Mesangial cell (primary cell): ENCODE measurements around the genes ABCA3, PAQR4 and THOC6.

- RAMPAGE, long total RNA, result no peak
Observed at GRCh38 chr16:2178306-2179296, 17.8 kb downstream of the CASKIN1 start.

GRCh38 chr16:2207305-2207822 is 2.1 kb downstream of the MLST8 start:
- RAMPAGE, long total RNA, result no peak

DNA sequence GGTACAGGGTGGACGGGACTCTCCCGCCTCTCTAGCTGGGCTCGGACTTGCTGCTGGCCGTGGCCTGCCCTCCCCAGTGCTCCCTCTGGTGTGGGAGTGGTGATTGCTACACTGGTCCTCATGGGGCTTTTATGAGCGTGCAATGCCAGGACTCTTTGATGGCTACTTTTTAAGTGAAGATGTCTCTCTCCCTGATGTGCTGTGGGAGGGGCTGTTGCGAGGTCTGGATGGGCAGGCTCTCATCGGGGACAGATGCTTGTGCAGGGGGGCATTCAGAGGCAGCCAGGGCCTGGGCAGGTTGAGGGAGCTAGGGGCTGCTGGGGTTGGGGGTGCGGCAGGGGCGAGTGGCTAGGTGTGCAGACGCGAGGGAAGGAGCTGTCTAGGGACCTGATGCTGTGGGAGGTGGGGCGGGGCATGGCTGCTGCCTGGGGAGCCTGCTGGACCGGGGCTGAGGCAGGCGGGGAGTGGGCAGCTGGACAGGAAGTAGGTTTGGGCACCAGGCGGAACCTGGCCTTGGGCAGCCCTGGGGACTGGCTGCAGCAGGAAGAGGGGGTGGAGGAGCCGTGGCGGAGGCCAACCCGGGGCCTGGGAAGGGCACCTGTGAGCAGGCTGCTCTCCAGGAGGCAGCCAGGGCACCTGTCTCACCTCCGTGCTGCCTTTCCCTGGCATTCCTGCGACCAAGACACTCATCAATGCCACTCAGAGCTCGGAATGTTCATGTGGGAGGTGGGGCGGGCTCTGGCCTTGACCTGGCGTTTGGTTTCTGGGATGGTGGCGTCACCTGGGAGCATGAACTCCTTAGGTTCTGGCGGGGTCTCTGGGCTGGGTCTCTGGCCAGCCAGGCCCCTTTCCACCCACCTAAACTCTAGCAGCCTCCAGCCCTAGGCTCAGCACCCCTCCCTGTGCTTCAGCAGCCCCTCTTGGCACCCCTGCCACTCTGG is 5.9 kb upstream of the DNASE1L2 start:
- RAMPAGE, long total RNA, result no peak

- RAMPAGE, long total RNA, result no peak
Observed at GRCh38 chr16:2242431-2243726, 6.6 kb downstream of the DNASE1L2 start.

DNA sequence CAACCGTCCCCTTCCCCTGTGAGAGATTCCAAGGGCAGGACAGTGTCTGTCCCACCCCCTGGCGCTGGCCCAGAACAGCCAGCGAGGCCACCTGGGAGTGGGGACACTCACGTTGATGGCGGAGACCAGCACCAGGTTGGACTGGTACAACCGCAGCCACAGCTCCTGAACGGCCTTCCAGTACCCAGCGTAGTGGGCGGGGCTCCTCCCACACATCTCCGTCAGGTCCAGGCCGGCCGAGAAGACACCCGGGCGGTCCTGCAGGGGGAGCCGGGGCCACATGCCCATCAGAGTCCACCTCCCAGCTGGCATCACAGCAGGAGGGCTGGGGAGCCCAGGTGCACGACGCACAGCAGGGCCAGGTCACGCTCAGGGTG is 7.1 kb downstream of the ECI1 start:
- RAMPAGE, long total RNA, result no peak

- RAMPAGE, long total RNA, result no peak
Observed at GRCh38 chr16:2252869-2253636, 1.7 kb upstream of the ECI1 start.

DNA sequence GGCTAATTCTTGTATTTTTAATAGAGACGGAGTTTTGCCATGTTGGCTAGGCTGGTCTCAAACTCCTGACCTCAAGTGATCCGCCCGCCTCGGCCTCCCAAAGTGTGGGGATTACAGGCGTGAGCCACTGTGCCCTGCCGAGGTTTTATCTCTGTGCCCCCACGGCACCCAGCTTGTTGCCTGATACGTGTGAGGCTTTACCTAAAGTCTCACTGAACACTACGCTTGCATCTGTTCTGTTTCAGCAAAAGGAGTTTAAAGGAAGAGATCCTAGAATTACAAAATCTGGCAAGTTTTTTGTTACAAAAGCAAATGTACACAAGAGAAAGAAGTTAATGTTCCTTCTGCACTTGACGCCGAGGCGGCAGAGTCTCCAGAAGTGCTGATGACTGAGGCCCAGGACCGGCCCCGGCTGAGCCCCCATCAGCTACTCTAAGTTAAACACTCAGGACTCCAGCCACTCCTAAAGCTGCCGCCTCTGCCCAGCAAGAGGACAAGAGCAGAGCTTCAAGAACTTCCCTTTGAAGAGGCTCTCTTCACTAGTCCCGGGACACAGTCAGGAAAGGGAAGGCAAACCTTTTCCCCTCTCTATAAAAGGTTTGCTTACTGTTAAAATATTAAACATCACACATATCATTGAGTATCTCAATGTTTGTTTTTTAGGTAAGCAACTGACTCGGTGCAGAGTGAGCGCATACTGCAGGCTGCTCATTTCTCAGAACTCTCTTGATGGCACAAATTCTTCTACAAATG is 9.0 kb downstream of the ABCA3 start:
- RAMPAGE, long total RNA, result no peak

DNA sequence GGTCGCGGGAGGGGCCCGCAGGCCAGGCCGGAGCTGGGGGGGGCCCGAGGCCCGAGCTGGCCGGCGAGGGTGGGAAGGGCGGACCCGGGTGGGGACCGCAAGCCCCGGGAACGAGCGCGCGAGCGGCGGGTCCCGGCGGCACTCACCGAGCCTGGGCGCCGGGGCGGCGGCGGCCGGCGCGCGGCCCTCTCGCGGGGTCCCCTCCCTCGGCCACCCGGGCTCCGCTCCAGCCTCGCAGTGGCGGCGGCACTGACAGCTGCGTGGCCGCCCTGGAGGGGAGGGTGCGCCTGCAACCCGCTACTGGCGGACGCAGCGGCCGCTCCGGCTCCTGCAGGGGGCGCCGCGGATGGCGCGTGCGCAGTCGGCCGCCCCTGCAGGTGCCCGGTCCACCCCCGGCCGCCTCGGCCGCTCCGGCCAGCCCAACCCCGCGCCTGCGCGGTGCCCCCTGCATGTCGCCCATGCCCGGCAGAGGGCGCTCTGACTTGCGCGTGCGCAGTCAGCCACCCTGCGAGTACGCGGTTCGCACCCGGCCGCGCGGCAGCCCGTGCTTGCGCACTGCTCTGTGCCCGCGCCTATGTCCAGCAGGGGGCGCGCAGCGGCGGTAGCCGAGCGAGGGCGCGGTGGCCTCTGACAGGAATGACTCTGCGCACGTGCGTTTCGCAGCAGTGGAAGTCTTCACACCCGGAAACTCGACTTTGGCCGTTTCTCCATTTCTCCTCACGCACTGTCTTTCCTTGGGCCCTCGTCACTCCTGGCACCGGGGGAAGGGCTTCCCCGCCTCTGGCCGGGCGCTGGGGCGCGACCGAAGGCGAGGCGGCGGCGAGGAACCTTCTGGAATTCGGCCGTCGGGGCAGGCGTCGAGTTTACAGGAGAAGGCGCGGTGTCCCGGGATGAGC is at the start of gene ABCA3:
ABCA3 (minus strand) TSS at position 302 of the 896 bp plus-strand sequence.
- RAMPAGE, long total RNA, result no peak

DNA sequence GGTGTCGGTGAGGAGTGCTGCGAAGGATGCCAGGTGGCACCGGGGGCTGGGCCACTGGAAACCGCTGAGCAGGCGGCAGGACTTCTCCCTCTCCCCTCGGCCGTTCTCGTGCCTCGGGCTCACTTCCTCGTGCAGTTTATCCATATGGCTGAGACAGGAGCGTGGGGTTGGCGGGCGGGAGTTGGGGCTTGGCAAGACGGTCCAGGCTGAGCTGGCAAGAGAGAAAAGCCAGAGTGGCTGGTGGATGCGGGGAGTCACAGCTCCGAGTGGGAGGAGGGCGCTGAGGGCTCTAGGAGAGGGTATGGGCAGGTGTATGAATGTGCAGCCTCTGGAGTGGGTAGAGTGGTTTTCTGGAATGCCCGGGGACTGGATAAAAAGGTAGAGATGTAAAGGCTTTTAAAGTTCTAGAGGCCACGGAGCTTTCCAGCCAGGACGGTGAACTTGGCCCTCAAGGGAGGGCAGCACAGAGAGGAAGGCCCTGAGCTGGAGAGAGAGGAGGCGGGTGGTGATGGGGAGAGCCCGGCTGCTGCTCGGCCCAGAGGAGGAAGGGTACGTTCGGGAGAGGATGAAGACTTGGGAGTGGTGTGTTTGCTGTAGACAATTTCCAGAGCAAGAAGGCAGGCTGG is 8.4 kb downstream of the TBC1D24 start:
- RAMPAGE, long total RNA, result no peak

- RAMPAGE, long total RNA, result no peak
Observed at GRCh38 chr16:2486116-2486556, 11.2 kb downstream of the TBC1D24 start.

DNA sequence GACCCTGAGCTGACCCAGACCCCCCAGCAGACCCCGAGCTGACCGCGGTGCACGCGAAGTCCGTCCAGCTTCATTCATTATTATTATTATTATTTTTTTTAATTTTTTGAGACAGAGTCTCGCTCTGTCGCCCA is 280 bp upstream of the PRSS27 start:
- RAMPAGE, long total RNA, result no peak

GRCh38 chr16:2753240-2753556 is 760 bp downstream of the SRRM2 start:
- RAMPAGE, long total RNA, result no peak

DNA sequence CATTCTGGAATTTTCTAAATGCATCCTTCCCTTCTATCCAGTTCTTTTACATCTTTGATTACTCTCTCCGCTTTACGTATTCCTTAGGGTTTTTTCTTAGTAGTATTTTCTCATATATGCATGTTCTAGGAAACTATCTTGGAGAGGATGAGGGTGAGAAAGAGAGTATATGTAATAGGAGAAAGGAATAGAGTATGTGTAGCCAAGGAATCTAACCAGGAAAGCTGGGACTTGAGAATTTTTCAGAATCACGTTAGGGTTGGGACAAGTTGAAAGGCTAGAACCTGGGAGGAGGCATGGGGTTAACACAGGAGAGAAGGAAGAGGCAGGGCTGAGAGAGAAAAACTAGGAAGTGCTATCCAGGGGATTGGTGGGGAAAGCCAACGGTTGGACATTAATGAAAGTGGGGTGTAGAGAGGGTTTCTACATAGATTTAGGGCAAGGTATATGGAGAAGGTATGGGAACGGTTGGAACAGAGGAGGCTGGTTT is 2.6 kb downstream of the SRRM2 start:
- RAMPAGE, long total RNA, result no peak

DNA sequence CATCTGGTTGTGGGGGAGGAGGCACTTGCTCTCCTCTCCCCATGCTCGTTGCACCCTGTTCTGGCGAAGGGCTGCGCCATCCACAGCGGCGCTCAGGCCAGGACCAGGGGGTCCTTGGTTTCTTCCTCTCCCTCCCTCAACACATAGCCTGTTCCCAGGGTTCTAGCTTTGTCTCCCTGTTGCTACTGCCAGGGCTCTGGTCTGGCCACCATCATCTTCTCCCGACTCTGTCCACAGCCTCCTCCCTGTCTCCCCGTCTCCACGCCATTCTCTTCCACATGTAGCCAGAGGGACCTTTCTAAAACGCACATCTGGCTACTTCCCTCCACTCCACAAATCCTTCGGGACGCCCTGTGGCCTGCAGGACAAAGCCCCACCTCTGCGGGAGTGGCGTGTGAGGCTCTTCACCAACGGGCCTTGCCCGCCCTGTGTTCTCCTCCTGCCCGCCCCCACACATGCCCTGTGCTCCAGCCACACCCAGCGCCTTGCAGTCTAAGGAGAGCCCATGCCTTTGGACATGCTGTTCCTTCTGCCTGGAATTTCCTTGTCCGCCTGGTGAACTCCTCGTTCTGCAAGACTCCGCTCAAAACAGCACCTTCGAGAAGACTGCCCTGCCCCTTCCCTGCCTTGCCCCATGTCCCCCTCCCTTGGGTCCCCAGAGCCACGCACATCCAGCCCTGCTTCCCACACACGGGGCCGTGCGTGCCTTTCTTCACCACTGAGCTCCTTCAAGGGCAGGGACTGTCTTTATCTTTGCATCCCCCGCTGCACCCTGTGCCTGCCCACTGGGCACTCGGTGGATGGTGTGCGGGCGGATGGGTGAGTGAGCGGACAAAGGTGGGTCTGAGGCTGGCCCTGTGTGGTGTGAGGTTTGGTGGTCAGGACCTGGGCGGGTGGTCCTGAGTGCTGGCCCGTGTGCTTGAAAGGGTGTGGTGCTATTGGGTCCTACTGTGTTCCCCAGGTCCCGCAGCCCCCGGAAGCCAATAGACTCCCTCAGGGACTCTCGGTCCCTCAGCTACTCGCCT is 7.4 kb downstream of the ELOB start:
- RAMPAGE, long total RNA, result no peak

DNA sequence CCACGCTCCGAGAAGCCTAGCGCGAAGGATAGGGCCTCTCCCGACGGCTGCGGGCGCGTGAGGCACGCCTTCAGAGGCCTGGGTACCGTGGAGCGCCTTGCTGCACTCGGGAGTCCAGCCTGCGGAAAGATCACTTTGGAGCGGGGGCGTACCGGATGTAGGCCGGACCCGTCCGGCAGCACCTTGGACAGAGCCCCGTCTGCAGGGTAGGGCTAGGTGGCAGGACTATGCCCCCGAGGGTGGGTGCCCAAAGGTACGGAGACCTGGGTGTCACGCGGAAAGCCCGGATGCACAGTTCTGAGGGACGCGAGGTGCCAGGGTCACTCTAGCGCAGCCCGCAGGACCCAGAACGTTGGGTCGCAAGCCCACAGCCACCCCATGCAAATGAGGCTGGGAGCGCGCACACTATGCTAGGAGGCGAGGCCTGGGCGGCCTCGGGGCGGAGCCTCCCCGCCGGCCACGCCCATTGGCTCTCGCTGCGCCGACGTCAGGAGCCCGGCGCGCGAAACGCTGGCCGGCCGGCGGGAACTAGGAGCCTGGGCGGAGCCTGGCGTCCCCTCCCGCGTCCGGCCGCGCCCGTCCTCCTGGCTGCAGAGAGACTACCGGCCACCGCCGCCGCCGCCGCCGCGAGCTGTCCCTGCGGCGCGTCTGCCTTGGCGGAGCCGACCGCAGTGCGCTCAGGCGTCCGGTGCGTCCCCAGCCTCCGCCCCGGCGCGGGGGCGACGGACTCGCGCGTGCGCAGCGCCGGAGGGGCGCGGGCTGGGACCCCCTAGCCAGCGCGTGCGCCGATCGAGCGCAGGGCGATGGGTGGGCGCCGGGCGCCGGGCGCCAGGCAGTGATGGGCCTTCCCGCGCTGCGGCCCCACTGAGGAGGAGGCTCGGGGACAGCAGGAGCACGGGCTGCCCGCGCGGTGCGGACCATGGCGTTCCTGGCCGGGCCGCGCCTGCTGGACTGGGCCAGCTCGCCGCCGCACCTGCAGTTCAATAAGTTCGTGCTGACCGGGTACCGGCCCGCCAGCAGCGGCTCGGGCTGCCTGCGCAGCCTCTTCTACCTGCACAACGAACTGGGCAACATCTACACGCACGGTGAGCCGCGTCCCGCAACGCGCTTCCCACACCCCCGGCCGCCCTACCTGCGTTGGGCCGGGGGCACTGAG is at the start of gene PAQR4:
PAQR4 (plus strand) TSS at position 593 of the 1,156 bp plus-strand sequence.
- RAMPAGE, long total RNA, result no peak

DNA sequence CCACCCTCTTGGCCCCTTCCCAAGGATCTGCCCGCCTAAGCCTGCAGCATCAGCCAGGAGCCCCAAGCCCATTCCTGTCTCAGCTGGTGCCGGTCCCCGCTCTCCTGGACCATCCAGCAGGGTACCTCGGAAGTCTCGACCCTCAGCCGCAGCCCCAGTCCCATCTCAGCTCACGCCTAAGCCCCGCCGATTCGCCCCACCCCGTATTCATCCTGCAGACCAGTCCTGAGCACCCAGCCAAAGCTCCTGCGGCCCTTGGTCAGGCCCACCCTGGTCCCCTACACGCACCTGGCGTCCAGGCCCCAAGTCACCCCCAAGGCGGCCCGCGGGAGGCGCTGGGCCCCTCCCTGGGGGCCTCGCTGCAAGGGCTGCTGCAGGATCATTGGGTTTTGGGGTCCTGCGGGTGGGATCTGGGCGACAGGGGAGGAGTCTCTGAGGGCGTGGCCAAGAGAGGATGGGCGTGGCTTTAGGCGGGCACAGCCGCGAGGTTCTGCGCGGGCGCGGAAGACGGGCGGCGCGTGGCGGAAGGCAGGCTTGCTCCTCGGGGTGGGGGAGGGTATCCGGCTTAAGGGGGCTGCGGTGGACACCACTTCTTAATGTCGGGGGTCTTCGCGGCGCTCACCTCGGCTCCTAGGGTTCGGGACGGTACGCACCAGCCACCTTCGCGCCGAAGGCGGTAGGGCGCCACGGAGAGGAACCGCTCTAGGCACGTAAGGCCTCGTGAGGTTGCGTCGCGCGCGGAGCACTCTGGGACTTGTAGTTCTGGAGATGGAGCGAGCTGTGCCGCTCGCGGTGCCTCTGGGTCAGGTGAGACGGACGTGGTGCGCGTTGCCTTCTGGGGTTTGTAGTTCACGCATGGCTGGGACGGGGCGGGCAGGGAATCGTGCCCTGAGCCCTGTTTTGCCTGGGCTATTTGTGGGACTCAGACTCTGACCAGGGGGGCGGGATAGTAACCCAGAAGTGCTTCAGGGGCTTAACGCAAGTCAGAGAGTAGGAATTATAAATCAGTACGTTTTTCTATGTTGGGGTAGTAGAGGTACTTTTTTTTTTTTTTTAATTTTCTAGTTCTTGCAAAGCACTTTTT is at the start of gene THOC6:
THOC6 (plus strand) TSS at position 477 of the 1,084 bp plus-strand sequence.
- RAMPAGE, long total RNA, result start-site peak on the minus strand centred at position 158 of the sequence, 42 bp wide, 20 reads; start-site peak on the minus strand centred at position 370 of the sequence, 117 bp wide, 325 reads; start-site peak on the minus strand centred at position 686 of the sequence, 35 bp wide, 19 reads

- RAMPAGE, long total RNA, result no peak
Observed at GRCh38 chr16:3046802-3047849, 765 bp downstream of the MMP25 start.

DNA sequence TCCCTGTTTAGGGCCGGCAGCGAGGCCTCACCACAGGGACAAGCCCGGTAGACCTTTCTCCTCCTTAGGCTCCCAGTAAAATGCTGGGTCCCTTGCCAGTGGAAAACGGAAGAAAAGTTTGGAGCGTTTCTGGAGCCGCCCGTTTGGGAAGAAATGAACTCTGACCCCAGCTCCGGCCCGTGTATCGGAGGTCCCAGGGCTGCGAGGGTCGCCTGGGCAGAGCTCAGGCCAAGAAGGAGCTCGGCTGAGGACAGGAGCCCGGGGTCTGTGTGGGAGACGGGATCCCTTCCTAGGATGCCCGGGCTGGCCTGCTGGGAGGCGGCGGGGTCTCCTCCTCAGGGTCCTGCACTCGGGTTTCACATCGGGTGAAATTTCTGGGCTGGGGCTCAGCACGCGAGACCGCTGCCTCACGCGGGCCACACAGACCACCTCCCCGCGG is 23.3 kb downstream of the ZNF213 start:
- RAMPAGE, long total RNA, result no peak

DNA sequence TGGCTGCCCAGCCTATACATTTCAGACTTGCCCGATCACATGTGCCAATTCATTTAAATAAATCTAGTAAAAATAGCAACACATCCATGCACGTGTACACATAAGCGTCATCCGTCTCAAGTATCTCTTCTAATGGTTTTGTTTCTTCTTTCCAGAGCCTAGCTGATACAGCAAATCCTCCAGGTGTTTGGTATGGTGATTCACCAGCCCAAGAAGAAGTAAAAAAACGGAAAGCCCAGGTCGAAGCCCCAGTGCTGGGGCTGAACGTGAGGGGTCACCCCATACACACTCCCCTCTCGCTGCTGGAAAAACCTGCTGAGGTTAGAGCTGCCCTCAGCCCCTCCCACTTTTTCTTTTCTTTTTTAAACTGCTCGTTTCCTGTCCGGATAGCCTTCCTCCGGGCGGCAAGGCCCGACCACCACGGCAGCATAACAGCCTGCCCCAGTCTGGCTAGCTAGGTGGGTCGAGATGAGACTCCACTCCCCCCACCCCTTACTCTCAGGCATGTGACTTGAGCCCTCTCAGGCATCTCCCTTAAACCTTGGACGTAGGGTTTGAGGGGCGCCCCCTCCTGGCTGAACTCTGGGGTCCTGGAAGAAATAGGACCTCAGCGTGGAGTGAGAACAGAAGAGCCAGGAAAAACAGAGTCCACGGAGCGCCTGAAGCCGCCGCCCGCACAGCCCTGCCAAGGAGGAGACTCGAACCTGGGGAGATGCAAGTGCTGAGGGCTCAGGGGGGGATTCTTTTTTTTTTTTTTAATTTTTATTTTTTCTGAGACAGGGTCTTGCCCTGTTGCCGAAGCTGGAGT is 39.3 kb downstream of the ZNF213 start:
- RAMPAGE, long total RNA, result no peak

DNA sequence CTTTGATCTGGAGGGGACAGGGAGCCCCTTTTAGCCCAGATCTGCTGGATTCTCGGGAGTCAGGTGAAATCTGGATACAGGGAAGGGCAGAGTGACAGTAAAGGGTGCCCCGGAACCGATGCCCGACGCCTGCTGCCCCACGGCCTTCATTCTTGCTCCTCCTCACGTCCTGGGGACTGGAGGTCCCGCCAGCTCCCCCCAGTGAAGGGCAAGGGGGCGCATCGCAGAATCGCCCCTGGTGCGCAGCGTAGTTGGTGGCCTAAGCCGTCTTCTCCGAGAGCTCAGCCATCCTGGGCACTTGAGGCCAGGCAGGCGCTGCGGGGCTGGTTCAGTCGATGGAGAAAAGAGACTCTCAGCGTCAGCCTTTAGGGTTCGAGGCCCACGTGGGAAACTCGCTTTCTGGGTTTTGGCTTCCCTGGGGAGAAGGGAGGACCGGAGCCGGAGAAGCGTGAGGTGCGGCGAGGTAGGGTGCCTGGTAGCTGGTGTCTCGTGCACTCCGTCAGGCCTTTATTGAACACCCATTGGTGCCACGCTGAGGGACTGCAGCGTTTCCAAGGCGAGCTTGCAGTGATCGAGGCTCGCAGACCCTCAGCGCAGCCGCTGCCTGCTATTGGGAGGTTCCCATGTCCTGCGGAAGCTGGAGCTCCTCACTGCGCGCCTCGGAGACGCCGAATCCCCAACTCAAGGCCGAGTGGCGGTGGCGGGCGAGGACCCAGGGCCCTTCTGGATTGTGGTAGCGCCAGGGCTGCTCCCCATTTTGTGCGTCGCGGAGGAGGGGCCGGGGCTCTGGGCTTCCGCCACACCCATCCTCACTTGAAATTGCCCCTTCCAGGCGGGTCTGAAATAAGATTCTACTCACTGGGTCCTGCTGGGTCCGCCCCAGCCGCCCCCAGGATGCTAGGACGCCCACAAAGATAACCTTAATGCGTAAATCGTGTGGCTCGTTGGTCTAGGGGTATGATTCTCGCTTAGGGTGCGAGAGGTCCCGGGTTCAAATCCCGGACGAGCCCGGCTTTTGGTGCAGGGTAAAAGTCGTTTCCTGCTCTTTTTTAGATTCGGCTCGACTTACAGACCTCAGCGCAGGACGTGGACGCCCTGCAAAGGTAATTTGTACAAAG is 45.9 kb downstream of the ZNF200 start:
- RAMPAGE, long total RNA, result no peak